HTERT-HM (cell line): ENCODE results near the genes UNK and UBALD2.

DNA sequence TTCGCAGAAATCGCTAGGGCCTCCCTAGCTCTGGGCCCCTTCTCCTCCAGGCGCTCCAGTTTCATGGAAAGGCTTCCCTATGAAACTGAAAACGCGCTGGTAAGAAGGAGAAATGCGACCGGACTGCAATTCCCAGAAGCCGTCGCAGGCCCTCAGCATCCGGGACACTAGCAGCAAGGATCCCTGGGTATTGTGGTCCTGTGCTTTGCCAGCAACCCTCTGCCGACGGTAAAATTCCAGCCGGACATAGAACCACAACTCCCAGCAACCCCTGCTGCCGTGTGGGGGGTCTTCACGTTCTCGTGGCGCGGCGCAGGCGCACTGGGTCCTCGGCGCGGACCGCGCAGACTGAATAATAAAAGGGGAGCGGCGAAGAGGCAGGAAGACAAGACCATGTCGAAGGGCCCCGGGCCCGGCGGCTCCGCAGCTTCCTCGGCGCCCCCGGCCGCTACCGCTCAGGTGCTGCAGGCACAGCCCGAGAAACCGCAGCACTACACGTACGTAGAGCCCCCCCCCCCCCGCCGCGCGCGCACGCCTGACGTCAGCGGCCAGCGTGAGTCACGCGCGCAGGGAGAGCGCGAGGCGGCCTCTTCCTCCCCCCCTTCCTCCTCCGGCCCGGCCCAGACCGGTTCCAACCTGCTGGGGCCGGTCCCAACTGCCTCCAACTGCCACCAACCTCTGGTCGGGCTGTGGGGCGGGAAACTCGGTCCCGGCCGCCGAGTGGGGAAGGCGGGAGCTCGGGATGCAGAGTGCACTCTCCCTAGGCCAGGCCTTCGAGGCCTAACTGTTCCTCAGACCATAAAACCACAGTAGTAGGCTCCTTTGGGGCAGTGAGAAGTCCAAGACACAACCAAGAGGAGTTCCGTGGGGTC, at the start of gene UNK:
Gene UNK, plus strand, starts transcription at position 319 of the 872 bp plus-strand sequence.
- RRBS: 3% methylated on average over 9 of the region's 70 CpGs

DNA sequence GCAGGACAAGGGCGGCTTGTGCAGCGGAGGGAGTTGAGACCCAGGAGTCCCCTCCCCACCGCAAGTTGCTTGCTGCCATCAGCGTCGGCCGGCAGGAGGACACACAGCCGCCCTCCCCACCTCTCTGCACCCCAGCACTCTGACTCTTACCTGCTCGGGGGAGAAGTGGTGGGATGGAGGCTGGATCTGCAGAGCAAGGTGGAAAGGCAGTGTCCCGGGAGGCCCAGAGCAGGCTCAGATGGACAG, 947 bp downstream of the UNC13D start:
- RRBS: 68% methylated on average over 1 of the region's 9 CpGs

DNA sequence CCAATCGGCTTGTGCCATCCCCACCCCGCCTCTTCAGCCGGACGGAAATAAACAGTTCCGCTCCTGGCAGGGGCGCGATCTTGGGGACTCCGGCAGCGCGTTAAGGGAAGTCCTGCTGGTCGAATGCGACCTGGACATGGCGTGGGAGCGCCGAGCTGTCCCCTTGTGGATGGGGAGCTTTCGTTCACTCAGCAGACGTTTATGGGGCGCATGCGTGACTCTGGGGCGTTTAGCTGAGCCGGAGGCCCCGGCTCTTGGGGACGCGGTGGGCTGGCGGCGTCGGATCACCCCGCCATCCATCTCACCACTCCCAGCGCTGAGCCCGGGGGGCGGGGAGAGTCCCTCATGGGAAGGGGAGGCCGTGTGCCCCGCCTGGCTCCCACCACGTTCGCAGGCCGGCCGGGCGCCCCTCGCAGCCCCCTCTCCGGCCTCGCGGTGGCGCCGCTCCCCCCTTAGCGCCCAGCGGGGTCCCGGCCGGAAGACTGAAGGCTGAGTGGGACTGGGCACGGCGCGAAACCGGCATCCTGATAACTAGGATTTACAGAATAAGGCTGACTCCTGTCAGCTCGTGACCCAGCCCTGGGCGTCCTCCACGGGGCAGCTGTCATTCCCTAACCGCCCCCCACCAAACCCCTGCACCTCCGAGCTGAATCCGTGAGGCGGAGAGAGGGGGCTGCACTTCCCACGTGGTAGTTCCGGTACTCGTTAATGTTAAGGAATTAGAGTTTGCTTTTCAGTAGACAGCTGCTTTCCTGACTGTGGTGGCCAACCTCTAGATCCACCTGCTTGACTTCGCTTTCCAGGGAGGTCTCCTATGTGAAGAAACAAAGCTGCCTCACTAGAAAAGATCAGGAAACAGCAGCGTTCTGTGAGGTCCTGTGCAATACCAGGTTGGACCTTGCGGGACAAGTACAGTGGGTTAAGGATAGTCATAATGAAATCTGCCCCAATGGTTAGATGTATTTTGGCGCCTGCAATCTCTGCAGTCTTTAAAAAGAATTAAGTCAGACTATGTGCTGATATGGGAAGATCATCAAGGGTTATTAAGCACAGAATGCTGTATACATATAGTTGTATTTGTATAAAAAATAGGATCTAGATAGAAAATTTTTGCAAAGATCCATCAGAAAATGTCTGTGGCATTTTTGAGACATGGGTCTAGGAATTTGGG, 873 bp upstream of the WBP2 start:
- RRBS: 1% methylated on average over 28 of the region's 66 CpGs

GRCh38 chr17:75873524-75874033, 4.8 kb downstream of the TRIM47 start:
- RRBS: no CpG with 5 or more reads among the region's 10 CpGs

DNA sequence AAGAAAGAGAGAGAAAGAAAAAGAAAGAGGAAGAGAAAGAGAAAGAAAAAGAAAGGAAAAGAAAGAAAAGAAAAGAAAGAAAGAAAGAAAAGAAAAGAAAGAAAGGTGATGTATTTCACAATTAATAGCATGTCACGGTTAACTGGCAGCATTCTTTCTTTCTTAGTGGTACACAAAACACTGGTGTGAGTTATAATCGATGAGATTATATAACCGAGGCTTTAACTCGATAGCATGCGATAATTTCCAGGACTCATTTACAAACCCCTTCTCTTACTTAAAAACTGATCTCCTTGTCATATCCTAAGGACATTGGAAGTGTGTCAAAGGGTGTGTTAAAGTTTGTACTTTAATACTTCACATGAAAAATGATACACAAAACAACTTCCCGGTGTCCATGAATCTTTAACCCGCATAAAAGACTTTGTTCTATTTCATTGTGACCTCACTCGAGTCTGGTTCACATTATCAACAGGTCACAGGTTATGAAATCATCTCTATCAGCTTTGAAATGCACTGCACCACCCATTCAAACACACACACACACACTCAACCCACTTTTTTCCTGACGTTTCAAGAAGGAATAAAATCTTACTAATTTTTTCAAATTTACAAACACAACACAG, 3.0 kb downstream of the ACOX1 start:
- RRBS: no CpG with 5 or more reads among the region's 9 CpGs

GRCh38 chr17:75979713-75980127, 680 bp downstream of the TEN1 start:
- RRBS: 2% methylated on average over 5 of the region's 19 CpGs

DNA sequence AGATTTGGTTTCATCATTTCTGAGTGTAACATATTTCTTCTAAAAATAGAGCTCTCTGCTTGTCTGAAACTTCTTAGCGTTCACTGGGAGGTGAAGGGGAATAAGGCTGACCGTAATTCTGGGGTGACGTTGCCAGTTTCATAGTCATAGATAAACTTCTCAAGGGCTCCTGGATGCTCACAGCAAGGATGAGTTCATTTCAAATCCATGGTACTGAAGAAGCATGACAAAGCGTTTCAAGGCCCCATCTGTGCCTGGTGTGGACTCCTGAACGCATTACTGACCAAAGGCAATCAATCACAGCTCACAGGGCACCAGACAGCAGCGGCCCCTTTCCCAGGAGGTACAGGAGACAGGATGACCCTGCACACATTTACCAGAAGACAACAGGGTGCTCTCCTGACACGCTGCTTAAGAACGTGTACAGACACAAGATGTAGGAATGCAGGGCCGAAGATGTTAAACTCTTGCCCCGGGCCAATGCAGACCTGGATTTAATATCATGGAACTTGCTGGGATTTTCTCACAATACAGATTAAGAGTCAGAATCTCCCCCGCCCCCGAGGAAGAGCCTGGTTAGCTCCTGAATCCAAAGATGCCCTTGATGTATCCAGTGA, 12.1 kb upstream of the EVPL start:
- RRBS: no CpG with 5 or more reads among the region's 12 CpGs

DNA sequence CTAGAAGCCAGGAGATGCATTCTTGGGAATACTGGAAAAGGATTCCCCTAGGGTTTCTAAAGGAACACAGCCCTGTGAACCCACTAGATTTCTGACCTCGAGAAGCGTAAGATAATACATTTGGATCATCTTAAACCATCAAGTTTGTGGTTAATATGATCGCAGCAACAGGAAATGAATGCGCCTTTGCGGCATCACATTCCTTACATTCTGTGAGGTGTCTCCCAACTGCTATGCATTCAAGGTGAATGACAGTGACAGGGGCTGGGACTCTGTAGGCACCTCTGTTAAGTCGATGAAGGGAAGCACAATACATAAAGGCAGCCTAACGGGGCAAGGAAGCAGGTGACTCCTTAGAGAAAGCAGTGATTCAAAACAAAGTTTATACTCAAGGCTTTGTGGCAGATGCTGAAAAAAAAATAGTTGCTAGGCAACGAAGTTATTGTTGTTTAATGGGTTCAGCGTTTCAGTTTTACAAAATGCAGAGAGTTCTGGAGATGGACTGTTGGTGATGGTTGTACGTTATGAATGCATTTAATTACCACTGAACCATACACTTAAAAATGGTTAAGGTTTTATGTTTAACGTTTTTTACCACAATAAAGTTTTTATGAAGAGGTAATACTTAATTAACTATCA, 21.6 kb upstream of the EVPL start:
- RRBS: no CpG with 5 or more reads among the region's 11 CpGs

GRCh38 chr17:76051461-76051959, 20.8 kb downstream of the SRP68 start:
- RRBS: no CpG with 5 or more reads among the region's 7 CpGs

DNA sequence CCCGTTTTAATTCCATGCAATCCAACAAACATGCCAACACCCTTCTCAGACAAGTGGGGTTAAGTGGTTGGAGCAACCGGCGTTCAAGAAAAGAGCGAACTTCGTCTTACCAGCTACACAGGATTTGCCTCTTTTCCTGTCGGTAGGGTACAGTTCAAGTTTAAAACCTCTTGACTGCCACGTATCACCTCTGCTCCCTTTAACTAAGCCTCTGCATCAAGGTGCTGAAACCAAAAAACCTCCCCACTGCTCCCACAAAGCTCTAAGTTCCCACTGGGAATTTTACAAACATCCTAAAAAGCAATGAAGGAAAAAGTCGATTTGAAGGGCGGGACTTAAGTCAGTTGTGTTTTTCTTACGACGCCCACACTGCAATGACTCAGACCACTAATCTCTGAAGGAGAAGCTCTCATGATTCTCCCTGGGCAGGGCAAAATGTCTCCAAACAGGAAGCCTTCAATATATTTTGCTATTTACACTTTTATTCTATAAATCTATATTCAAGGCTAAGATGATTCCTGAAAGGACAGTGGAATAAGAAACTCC, 18.9 kb downstream of the SRP68 start:
- RRBS: no CpG with 5 or more reads among the region's 11 CpGs

DNA sequence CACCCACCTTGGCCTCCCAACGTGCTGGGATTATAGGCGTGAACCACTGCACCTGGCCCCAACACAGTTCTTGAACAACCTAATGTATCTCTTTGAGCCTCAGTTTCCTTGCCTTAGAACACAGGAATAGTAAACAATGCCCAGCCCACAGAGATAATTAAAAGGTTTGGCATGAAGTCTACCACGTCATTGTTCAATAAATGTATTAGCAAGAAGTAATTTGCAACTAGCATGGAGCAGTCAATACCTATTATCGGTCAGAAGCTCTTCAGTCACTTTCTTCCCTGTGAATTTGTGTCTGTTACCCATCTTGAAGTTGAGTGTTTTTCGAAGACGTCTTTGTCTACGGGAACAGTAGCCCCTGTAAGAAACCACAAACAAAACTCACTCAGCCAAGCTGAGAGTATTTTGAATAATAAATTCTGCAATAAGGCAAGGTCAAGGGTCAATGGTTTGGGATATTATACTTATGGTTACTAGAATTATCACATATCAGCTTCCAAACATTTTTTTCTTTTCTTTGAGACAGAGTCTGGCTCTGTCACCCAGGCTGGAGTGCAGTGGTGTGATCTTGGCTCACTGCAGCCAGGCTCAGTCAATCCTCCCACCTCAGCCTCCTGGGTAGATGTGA, 5.2 kb downstream of the SRP68 start:
- RRBS: no CpG with 5 or more reads among the region's 7 CpGs

GRCh38 chr17:76078668-76079066, 315 bp upstream of the ZACN start:
- RRBS: no CpG with 5 or more reads among the region's 6 CpGs

- RRBS: 21% methylated on average over 9 of the region's 56 CpGs
Measured at GRCh38 chr17:76137777-76139071, 2.8 kb downstream of the FOXJ1 start.

DNA sequence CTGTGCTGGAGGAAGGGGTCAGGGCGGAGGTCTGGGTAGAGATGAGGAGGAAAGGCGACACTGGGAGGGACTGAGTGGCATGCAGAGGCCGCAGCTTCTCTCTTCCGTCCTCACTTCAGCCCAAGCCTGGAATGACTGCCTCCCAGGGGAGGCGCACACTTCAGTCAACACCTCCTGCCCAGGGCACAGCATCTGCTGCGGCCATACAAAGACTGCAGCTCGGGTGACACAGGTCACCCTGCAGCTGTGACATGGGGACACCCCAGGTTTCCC, 15.3 kb upstream of the FOXJ1 start:
- RRBS: no CpG with 5 or more reads among the region's 7 CpGs

GRCh38 chr17:76182021-76182601, 41.1 kb upstream of the FOXJ1 start:
- RRBS: no CpG with 5 or more reads among the region's 10 CpGs

DNA sequence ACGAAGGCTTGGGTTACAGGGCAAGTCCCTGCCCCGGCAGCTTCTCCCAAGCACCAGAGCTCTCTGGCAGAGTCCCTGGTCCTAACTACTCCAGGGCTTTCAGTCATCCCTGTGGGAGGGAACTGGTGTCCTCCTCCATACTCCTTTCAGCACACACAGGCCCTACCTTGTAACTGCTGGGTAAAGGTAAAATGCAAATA, 1.6 kb upstream of the RNF157 start:
- RRBS: no CpG with 5 or more reads among the region's 2 CpGs

- RRBS: 23% methylated on average over 2 of the region's 17 CpGs
Measured at GRCh38 chr17:76261568-76262296, 3.4 kb upstream of the UBALD2 start.

GRCh38 chr17:76262744-76263623, 2.2 kb upstream of the UBALD2 start:
- RRBS: no CpG with 5 or more reads among the region's 12 CpGs

DNA sequence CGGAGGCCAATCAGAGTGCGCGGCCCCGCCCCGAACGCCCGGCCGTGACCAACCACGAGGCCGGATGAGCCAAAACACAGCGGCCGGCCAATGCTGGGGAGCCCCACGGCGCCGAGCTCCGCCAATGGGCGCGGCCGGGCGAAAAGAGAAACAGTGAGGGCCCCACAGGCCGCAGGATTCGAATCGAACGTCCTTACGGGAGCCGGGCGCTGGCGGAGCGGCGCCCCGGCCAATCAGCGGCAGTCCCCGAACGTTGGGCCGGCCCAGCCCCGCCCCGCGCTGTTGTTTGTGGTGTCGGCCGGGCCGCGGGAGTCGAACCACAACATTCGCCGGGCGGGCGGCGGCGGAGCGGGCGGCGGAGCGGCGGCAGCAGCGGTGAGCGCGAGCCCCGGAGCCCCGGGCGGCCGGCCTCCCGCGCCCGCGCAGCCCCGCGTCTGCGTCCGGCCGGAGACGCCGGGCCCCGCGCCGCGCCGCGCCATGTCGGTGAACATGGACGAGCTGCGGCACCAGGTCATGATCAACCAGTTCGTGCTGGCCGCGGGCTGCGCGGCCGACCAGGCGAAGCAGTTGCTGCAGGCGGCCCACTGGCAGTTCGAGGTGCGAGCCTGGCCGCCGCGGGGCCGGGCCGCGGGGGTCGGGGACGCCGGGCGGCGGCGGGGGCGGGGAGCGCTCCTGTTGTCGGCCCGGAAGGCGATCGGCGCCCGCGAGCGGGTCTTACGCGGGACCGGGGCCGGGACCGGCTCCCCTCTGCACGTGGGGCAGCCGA, at the start of gene UBALD2:
Gene UBALD2, plus strand, starts transcription at position 320 of the 766 bp plus-strand sequence.
- RRBS: 1% methylated on average over 78 of the region's 120 CpGs